HTERT-HM (cell line): ENCODE data around the genes WNT3A and OBSCN.

GRCh38 chr1:228006765-228007829, at the start of gene WNT3A:
Gene WNT3A (plus strand): TSS chr1:228006998.
- RRBS, result 5% methylated on average over 37 of the region's 127 CpGs

DNA sequence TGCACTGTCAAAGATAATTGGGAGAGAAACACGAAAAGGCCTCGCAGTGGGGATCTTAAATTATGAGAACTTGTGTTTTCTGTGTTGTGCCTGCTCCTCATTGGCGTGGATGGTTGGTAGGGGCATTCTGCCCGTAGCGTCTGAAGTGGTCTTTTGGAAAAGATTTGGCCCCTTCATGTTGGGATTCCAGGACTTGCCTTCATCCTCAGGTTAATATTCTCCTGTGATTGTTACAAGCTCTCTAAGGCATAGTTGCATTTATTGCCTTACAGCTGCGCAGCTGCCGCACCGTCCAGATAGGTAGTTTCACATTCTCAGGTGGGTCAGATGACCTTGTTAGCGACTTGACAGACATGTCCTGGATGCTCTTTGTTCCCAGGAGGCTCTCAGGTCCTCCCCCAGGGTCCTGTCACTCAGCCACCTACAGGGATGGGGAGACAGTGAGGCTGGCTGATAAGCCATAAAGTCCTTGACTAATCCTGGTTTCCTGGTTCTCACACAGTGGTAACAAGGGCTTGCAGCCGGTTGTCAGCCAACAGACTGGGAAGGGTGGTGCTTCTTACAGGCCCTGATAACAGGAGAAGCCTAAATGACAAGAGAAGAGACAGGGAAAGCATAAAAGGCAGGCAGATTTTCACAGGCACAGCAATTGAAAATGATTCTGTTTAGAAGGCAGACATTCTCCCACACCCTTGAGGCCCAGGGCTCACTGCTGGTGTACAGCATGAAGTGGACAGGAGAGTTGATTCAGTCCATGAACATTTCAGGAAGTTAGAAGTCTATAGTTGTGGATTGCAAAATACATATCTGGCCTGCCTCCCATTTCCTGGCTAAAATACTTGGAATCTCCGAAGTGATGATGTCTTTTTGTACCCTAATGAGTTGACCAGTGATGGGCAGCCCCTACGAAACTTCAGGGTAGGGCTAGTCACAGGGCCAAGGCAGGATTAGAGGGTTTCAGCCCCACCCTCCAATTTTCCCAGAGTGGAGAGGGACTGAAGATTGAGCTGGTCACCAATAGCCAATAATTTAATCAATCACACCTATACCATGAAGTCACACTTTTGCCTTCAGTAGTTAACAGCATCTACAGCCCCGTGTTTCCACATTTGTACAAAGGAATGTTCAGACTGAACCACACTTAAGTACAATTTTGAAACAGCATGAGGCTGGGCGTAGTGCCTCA, 3.0 kb downstream of the ARF1 start:
- RRBS, result no CpG with 5 or more reads among the region's 14 CpGs

- RRBS, result no CpG with 5 or more reads among the region's 34 CpGs
These were observed 4.5 kb downstream of the C1orf35 start for GRCh38 chr1:228098342-228099330.

DNA sequence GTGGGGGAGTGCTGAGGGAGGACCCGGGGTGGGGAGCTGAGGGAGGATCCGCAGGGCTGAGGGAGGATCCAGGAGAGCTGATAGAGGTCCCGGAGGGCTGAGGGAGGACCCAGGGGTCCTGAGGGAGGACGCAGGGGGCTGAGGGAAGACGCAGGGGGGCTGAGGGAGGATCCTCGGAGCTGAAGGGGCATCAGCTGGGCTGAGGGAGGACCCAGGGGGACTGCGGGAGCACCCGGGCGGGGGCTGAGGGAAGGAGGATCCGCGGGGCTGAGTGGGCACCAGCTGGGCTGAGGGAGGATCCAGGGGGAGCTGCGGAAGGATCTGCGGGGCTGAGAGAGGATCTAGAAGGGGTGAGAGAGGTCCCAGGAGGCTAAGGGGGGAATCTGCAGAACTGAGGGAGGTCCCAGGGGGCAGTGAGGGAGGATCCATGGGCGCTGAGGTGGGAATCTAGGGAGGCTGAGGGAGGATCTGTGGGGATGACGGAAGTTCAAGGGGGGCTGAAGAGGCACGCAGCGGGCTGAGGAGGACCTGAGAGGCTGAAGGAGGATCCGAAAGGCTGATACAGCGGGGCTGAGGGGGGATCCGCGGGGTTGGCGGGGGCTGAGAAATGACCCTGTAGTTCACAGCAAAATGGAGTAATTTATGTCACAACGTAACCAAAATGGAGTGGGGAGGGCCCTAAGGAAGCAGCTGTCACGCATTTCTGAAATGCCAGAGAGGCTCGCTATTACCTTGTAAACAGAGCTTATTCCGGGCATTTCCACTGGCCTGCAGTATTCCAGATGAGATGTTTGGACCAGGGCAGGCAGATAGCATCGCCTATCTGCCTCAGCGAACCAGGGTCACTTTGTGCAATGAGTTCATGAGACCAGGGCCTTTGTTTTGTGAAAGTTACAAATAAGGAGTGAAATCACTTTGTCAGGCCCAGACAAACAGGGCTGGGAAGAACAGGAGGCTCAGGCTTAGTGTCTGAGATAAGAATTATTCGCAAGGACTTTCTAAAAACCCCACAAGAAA, 787 bp upstream of the MRPL55 start:
- RRBS, result 3% methylated on average over 3 of the region's 29 CpGs

- RRBS, result 20% methylated on average over 8 of the region's 20 CpGs
These were observed at the start of gene OBSCN for GRCh38 chr1:228207538-228208337. Gene OBSCN (plus strand): TSS chr1:228208044.

GRCh38 chr1:229227494-229227992, 43.4 kb upstream of the RAB4A start:
- RRBS, result no CpG with 5 or more reads among the region's 13 CpGs

- RRBS, result no CpG with 5 or more reads among the region's 5 CpGs
These were observed 3.6 kb downstream of the CCSAP start for GRCh38 chr1:229339110-229339777.

DNA sequence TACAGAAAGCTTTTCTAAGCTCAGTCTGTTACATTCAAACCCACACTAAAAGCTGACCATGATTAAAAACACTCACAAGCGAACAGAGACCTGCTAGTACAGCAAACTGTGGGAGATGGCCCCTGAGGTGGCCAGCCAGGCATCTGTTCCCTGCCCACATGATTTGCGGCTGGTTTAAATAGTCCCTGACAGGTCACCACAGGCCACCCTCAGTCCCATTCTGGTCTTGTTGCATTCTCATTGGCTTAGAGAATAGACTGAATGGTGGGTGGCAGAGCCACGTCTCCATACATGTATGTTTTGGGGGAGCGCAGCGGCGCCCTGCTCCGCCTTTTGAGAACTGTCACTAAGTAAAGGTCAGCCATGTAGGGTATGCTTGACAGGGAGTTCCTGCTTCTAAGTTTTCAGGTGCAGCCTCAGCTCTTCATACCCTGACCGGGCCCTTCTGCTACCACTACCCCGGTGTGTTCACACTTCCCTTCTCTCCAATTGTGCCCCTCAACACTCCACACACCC, 2.4 kb upstream of the ACTA1 start:
- RRBS, result no CpG with 5 or more reads among the region's 9 CpGs

DNA sequence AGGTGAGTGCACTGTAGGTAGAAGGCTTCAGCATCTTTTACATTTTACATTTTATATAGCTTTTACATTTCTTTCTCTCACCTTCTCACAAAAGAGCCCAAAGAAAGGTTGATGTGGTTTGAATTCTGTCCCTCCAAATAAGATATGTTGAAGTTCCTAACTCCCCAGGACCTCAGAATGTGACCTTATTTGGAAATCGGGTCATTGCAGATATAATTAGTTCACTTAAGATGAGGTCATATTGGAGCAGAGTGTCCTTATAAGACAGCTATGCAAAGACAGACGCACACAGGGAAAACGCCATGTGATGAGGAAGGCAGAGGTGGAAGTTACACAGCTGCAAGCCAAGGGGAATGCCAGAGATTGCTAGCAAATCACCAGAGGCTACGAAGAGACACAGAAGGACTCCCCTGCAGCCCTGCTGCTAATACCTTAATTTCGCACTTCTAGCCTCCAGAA, 5.1 kb upstream of the ABCB10 start:
- RRBS, result no CpG with 5 or more reads among the region's 5 CpGs

GRCh38 chr1:229619515-229620646, 6.0 kb downstream of the TAF5L start:
- RRBS, result 88% methylated on average over 2 of the region's 9 CpGs

DNA sequence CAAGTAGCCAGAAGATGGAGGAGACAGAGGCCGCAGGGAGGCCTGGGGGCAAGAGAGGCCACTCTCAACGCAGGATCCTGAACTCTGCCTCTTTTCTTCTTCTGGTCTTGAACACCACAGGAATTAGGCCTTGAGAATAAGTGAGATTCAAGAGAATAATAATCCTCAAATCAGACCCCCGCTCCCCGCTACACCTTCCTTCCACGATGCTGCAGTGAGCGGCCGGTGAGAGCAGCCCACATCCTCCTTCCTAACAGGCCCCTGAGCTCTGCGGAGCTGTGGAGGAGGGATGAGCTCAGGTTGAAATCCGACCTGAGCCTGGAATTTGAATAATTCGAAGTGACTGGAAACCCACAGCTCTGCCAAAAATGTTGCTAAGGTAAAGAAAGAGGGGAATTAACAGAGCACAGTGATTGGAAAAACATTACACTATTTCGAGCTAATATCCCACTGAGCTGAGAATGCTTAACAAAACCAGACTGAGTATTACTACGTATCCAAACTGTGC, 90.0 kb downstream of the URB2 start:
- RRBS, result no CpG with 5 or more reads among the region's 12 CpGs

GRCh38 chr1:230071238-230071678, 4.2 kb downstream of the GALNT2 start:
- RRBS, result no CpG with 5 or more reads among the region's 8 CpGs

- RRBS, result no CpG with 5 or more reads among the region's 3 CpGs
These were observed 83.2 kb downstream of the GALNT2 start for GRCh38 chr1:230150363-230150586.

GRCh38 chr1:230198112-230198780, 131.2 kb downstream of the GALNT2 start:
- RRBS, result no CpG with 5 or more reads among the region's 22 CpGs

GRCh38 chr1:230268245-230268823, 157.8 kb downstream of the PGBD5 start:
- RRBS, result no CpG with 5 or more reads among the region's 20 CpGs

DNA sequence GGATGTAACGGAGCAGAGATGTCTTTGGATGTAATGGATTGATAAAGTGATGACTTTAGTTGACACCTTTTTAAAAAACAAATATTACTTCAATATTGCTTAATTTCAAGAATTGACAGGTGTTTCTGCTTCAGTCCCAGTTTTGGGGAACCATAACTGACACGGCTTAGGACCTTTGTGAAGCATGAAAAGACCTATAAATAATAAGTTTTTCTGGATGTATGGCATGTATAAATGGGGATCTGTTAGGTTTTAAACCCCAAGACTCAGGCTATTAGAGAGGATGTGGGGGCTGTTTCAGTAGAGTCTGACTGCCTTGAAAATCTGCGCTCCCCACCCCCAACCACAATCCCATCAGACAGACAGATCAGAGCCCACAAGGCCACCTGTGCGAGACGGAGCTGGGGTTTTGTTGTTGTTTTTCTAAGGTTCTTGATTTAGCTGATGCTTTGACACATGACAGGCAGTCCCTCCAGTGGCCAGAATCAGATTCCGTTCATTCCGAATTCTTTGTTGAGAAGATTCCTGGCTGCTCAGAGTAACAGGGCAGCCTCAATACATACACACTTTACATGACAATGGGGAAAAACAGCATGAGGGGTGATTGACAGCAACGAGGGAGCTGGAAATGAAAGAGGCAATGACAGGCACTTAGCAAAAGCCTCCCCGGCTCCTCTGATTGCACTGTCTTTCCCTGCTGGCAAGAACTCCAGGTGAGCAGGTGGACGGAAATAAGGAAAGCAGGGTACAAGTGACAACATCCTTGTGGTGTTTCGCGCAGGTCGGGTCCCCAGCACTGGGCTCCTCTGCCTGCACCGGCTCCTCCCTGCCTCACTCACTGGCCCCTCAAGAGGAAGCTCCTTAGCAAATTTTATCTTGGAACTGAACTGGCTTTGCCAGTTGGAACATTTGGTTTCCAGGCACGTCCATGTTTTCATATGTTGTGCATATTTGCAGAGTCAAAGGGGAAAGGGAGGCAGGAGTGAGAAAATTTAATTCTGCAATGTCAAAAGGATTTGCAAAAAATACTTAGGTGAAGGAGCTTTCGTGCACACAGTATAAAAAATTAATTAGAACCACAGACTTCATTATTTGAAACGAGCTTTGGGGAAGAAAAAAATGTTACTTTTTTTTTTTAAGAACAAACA, 148.8 kb downstream of the PGBD5 start:
- RRBS, result no CpG with 5 or more reads among the region's 17 CpGs

- RRBS, result no CpG with 5 or more reads among the region's 5 CpGs
These were observed 32.3 kb downstream of the AGT start for GRCh38 chr1:230681388-230682185.

GRCh38 chr1:230825340-230826114, 42.8 kb downstream of the C1orf198 start:
- RRBS, result no CpG with 5 or more reads among the region's 9 CpGs

GRCh38 chr1:230849329-230850282, 18.7 kb downstream of the C1orf198 start:
- RRBS, result no CpG with 5 or more reads among the region's 18 CpGs

DNA sequence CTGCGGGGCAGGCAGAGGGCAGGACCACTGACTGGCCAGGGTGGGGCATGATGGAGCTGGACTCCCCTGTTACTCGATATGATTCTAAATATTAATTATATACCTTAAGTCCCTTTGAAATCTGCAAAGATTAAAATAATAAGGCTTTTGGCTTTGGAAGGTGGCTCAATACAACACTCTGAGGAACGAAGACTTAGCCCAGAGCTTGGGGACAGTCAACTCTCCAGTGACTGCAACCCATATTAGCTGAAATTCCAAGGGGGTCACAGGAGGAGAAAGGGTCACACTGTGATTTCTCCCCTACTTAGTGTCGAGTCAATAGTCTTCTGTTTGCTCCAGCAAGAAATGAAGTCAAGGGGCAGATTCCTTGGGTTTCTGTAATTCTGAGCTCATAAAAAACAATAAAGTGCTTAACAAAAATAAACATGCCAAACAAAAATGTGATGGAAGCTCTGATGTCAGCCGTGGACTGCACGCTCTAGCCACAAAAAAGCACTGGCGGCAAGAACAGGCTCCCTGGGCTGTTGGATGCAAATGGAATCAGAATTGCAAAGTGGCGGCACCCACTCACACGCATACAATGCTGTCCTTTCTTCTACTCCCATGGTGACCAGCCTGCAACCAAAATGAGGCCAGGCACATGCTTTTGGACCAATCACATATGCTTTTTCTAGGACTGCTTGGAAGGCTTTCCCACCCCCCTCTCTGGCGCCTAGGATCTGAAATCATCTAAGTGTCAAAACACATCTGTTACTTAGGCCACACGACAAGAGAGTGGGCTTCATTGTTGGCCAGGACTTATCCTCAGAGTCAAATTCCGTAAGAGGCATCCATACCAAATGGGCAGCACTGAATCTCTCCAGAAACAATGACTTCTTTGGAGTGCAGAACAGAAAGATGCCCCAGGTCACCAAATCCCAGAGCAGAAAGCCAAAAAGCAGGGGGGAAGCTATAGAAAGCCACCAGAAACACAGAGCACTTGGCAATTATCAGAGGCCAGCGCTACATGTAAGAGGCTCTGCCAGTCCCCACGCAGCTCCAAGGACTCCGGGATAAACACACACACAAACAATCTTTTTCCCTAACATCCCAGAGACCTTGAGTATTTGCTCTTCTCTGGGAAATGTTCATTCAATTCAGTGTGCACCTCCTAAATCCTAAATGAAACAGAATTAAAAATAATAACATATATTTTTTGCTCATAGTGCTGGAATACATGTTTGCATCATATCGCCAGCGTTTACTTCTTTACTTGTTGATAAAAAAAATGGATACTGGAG, 9.2 kb downstream of the C1orf198 start:
- RRBS, result no CpG with 5 or more reads among the region's 17 CpGs